ENCODE data around the genes ADAM22 and CDK14.

GRCh38 chr7:84058510-84059113 is 136.0 kb downstream of the SEMA3A start:
- PRO-cap, result no peak

DNA sequence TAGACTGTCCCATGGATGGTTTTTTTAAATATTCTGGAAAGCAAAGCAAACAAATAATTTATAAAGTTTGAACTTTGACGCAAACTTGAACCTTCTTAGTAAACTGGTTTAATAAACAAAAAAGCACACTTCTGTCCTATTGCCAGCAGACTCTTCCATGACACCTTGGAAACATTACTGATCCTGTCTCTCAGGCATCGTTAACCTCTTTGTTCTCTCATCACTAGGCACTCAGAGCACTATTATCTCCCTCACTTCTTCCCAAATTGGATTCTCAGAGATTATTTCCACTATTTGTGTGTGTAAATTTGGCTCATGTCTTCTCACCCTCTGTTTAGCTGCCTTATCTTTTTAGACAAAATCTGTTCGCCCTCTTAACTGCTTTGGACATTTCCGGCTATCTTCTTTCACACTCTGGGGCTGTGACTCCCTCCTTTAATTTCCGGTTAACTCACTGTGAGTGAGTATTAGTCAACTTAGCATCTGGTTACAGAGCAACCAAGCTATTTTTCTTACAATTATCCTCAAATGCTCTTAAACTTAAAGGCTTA is 177.4 kb upstream of the SEMA3A start:
- PRO-cap, result no peak

- PRO-cap, result no peak
Observed at GRCh38 chr7:84720389-84720919, 466.4 kb downstream of the SEMA3D start.

DNA sequence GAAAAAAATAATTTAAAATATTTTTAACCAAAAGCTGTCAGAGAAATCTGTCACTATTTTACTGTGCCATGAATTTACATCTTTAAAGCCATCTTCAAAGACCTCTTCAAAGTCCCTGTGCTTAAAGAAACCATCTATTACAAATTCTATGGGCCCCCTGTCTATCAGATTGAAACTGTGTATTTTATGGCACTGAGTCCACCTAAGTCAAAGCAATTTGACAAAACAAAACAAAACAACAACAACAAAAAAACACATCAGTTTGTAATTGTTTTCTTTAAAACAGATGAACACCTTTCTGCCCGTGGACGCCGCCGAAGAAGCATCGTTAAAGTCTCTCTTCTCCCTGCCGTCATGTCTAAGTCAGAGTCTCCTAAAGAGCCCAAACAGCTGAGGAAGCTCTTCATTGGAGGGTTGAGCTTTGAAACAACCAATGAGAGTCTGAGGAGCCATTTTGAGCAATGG is 203.6 kb downstream of the SEMA3D start:
- PRO-cap, result no peak

DNA sequence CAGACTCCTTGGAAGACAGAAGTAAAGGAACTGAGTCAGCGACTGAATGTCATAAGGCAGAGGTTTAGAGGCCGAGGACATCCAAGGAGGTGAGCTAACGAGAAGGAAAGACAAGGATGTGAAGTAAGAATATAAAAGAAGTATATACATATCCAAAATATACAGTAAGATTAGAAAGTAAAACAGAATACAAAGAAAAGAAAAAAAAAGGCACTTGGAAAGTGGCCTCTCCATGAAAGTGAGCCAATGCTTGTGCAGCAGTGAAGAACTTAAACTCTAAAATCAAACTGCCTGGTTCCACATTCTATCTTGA is 24.0 kb downstream of the SEMA3D start:
- PRO-cap, result no peak

- PRO-cap, result no peak
Observed at GRCh38 chr7:87058456-87059466, 693 bp downstream of the ELAPOR2 start.

GRCh38 chr7:87151381-87151824 is 850 bp upstream of the DMTF1 start:
- PRO-cap, result no peak

DNA sequence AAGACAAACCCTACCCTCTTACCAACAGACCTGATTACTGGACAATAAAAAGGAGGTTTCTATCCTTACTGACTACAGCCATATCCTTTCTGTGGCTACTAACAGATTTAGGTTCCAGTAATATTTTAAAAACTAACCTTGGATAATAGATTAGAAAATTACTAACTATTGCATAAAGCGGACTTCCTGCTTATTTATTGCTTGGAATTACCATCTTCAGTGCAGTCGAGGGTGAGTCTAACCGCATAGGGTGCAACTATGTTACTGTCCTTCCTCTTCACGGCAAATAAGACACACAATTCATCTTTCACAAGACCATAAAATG is 2.2 kb downstream of the SLC25A40 start:
- PRO-cap, result no peak

GRCh38 chr7:87876921-87877404 is 670 bp downstream of the DBF4 start:
- PRO-cap, result unidirectional peak, minus-strand start at chr7:87877101

GRCh38 chr7:87933902-87934629 is at the start of gene ADAM22:
Gene ADAM22 (plus strand): TSS chr7:87934251.
- PRO-cap, result unidirectional peak, plus-strand start at chr7:87934304

- PRO-cap, result no peak
Observed at GRCh38 chr7:87934630-87935353, 741 bp downstream of the ADAM22 start.

DNA sequence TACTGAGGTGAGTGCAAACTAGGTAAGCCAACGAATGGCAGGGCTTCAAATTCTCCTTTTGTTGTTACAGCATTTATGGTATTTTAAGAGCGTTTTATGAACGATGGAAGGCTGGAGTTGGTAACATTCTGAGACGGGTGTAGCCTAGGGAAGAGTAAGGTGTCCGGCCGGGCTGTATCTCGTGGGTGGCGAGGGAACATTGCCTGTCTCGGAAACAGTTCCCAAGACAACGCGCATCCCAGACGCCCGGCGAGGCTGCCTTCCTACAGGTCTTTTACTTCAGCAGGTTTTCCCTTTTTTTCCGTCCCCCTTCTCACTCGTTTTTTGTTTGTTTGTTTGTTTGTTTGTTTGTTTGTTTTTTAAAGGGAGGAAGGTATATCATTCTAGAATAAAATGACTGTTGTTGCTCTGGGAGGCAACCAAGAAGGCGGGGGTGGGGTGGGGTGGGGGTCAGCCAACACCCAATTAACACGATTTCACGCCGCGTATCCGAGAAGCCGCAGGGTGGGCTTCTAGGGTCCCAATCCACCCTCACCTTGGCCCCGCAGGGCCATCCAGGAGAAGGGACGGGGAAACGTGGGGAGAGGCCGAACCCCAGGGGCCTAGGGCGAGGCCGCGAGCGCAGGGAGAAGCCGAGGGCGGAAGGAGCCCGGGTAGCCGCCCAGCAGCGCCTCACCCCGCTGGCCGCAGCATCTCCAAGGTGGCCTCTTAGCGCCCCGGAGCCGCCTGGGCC is 454 bp downstream of the SRI start:
- PRO-cap, result no peak

- PRO-cap, result no peak
Observed at GRCh38 chr7:88304991-88305547, 1.6 kb downstream of the STEAP4 start.

DNA sequence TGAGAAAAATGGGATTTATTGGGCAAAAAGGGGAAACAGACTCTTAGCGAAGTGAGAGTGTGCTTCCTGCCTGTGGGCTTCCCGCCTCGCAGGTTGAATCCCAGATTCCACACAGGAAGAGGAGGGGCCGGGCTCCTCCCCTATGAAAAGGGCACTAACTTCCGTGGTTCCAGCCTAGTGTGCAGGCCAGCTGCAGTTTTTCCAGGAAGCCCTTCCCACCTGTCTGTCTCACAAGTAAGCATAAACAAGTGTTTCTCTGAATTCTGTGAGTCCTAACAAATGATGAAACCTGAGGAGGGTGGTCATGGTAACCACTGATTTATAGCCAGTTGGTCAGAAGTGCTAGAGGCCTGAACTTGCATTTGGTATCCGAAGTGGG is 54.6 kb upstream of the STEAP4 start:
- PRO-cap, result no peak

GRCh38 chr7:90119098-90119903 is 35.0 kb upstream of the STEAP1 start:
- PRO-cap, result no peak

GRCh38 chr7:90214329-90215324 is 3.1 kb downstream of the STEAP2 start:
- PRO-cap, result no peak

GRCh38 chr7:90217421-90217857 is 5.9 kb downstream of the STEAP2 start:
- PRO-cap, result no peak

- PRO-cap, result no peak
Observed at GRCh38 chr7:90345219-90346389, 912 bp upstream of the GTPBP10 start.

- PRO-cap, result bidirectional peak, plus-strand start at chr7:90596011, minus-strand start at chr7:90595911; bidirectional peak, plus-strand start at chr7:90596323, minus-strand start at chr7:90596245; bidirectional peak, plus-strand start at chr7:90596672, minus-strand start at chr7:90596575
Observed at GRCh38 chr7:90595519-90596734, at the start of gene CDK14. Gene CDK14 (plus strand): TSS chr7:90596321.

- PRO-cap, result no peak
Observed at GRCh38 chr7:90691161-90691740, 95.1 kb downstream of the CDK14 start.

All from aorta (tissue), 1 donor.